Metastatic Liver Carcinoma in the Lung (tissue), 2 donors: Measurements from ENCODE around the gene FOXO1.

GRCh38 chr13:38686203-38686602, 674 bp upstream of the FREM2 start:
- PRO-cap, 2 experiments: no peak in any of the 2 experiments

DNA sequence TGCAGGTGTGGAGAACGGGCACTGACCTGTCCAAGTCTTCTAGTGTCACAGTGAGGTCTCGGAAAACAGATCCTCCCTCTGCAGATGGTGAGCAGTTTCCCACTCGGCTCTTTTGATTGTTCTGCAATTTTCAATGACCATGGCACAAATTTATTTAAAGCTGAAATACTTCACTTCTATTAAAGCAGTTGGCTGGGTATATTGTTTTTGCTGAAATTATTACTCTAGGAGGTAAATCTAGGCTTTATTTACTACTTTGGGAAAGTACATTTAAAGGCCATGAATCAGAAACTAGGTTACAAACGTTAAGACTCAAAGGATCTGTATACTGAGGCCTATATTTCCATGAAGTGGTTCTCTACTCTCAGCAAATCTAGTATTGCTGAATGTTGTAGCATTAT, 144.0 kb downstream of the STOML3 start:
- PRO-cap, 2 experiments: no peak in any of the 2 experiments

- PRO-cap, 2 experiments: no peak in any of the 2 experiments
Observed at GRCh38 chr13:39494111-39494640, 108.8 kb downstream of the LHFPL6 start.

DNA sequence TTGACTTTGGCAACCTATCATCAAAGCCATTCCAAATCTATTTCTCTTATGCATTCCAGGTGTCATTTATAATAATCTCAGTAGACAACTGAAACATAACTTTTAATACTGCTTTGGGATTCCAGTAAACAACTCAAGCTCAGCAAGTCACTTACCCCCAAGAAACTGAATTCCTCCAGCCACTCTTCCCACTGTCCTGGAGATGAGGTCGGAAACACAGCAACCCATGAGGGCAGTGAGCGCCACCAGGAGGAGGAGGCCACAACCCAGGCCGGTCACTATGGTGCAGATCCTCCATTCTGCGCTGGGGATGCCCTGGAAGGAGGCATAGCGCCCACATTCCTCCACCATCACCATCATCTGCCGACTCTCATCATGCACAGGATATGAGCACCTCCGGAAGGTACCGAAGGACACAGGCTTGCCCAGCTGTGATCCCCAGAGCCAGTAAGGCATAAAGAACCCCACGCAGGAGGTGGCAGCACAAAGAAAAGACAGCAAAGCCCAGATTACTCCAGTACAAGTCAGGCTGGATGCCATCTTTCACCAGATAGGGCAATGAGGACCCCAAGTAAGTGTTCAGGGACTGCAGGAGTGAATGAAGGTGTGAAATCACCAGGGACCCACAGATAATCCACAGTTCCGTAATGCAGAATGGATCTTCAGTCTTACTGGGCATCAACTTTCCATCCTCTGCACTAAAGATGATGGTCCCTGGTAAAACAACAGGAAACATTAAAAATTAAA, 2.1 kb downstream of the LHFPL6 start:
- PRO-cap, 2 experiments: no peak in any of the 2 experiments

- PRO-cap, 2 experiments: no peak in any of the 2 experiments
Observed at GRCh38 chr13:39692482-39693339, 37.2 kb downstream of the COG6 start.

- PRO-cap, 2 experiments: no peak in any of the 2 experiments
Observed at GRCh38 chr13:39894464-39895138, 239.1 kb downstream of the COG6 start.

DNA sequence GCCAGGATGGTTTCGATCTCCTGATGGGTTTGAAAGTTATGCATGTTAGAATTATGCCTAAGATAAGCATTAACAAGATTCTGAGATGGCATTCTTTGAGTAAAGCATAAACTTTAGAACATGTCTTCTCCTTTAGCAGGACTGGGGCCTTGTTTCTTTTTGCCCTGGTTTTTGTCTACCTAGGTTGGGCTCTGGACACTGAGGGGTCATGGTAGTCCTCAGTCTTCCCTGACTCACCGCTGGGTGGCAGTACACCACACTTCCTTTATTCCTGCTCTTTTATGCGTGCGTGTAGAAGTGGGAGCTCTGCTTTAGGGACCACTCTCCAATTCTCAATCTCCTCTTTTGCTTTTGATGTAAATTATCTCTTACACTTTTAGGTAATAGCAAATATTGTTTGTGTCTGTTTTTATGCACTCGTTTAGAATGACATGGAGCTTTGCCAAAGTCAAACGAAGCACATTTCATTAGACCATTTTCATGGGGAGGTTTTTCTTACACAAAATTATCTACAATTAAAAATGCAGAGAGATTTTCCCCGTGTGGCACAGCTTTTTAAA, 413.8 kb downstream of the COG6 start:
- PRO-cap, 2 experiments: no peak in any of the 2 experiments

DNA sequence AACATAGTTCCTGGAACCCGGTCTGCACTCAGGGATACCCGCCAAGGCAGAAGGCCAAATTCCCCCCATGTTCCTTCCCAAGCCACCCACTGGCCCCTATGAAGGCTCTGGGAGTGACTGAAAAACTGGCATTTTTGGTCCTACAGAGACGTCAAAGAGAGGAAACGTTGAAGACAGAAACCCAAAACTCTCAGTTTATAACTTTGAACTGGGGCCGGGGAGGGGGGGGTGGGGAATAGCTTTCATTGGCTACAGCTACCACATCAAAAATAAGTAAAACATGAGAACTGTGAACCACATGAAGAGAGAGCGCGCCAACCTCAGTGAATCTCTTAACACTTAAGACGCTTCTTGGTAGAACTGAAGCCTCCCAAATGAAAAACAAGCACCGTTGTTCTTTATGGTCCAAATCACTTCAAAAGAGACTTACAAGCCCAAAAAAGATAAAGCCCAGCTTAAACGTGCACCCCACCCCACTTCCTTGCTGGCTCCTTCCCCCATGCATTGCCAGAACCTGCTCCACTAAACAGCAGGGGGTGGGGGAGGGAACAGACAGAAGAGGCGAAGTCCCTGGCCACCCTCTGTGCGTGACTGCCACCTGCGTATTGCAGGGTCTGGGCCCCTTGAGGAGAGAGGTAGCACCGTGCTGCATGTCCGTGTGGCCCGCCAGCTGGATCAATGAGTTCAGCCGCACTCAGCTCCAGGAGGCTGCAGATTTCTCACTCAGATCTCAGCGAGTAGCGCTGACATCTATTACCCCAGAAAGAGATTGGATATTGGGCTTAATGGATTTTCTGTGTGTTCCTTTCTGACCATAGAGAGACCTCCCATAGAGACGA, 479.1 kb downstream of the FOXO1 start:
- PRO-cap, 2 experiments: no peak in any of the 2 experiments

DNA sequence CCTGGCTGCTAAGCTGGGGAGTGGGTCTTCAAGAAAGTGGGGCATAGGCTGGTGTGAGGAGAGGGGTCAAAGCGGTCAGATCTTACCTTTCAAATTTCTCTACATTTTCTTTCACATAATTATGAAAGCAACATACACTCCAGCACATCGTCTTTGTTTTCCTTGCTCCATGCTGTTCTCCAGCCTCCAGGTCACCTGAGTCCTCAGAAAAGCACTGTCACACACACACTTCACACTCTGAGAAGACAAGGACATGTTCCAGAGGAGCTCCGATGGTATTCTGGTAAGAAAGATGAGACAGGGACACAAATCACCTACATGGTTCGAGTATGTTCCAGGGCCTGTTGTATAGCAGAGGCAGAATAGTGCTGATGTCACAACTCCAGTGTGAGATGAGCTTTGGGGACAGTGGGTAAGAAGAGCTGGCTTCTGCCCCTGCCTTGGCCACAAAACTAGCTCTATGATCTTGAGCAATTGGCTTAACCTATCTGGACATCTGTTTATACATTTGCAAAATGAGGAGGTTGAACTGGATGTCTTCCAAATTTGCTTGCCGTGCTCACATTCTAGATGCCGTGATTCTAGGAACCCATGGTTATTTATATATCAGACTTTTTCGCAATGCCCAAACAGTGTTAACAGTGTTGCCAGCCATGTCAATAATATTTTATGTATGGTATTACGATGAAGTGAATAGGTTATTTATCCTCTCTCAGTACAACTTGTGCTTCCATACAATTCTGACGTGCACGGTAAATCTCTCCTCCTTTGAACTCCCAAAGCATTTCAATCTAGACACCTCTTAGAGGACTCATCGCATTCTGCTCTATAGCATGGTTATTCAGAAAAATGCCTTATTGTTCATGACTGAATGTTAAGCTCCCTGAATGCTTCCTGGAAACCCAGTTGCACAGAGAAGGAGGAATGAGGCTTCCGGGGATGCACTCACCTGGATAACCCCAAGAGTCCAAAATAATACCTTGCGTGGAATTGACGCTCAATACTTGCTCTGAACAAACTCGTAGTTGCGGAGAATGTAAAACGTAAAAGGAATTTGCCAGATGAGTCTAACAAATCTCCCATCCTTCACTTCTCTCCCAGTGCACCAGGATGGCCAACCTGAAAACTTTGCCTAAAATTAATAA, 316.0 kb downstream of the FOXO1 start:
- PRO-cap, 2 experiments: no peak in any of the 2 experiments

DNA sequence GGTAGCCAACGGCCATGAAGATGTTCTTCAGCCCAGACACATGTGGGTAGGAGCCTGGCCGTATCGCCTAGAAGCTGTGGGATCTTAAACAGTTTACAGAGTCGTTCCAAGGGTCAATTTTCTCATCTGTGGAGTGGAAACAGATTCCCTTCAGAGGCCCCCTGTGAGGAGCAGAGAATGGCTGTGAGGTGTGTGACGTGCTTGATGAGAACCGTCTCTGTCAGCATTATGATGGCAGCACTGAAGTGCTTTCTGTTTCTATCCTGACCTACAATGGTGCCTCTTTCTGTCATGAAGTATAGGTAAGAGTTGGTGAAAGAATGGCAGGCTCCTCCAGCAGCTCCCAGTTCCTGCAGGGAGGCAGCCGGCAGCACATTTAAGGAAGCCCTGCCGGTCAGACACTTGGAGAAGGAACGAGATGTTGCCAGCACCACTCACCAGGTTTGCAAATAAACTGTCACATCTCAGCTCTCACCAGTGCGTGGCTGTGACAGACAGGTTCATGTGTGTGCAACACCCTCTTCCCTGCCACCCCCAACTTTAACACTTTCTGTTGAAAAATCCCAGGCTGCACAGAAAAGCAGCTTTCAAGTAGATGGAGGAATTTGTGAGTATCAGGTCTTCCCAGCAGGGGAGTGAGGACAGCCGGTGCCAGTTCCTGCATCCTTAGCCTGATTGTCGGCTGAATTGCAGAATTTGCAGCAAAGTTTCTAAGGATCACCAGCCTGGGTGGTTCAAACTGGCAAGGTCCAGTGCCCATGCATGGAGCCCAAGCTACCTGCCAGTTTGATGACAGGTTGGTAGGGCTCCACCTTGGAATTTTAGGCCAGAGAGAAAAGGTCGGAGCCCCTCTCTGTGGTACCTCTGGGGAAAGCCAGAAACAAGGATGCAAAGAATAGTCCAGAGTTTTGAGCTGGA, 277.1 kb downstream of the FOXO1 start:
- PRO-cap, 2 experiments: no peak in any of the 2 experiments

GRCh38 chr13:40441144-40441734, 225.2 kb downstream of the FOXO1 start:
- PRO-cap, 2 experiments: no peak in any of the 2 experiments

- PRO-cap, 2 experiments: no peak in any of the 2 experiments
Observed at GRCh38 chr13:40606984-40607575, 59.4 kb downstream of the FOXO1 start.

- PRO-cap, 2 experiments: peak in 2 of 2 experiments; most common plus-strand start chr13:40666319 (in 1); most common minus-strand start chr13:40666586 (in 1)
Observed at GRCh38 chr13:40666168-40666707, at the start of gene FOXO1. Gene FOXO1, minus strand, starts transcription at chr13:40666641.

GRCh38 chr13:40735116-40735628, 35.8 kb downstream of the MRPS31 start:
- PRO-cap, 2 experiments: no peak in any of the 2 experiments

DNA sequence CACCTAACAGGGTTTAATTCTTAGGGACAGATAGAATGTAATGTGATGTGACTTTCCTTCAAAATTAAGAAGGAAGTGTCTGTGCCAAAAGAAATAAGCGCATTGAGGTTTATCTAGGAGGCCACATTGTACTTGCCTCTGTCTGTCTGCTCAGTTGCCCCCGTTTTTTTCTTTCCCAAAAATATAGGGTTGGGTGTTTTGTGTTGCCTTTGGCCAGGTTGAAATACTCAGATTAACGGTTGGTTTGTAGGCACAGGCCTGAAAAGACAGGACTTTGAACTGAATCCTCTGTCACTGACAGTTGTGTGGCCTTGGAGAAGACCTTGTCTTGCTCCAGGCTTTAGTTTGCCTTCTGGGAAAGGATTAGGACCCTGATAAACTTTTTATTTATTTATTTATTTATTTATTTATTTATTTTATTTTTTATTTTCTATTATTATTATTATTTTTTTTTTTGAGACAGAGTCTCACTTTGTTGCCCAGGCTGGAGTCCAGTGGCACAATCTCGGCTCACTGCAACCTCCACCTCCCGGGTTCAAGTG, 1.6 kb downstream of the SLC25A15 start:
- PRO-cap, 2 experiments: no peak in any of the 2 experiments

DNA sequence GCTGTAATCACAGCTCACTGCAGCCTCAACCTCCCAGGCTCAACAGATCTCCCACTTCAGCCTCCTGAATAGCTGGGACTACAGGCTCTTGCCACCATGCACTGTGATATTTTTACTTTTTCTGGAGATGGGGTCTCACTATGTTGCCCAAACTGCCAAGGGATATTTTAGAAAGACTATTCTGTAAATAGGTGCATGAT, 90.6 kb downstream of the ELF1 start:
- PRO-cap, 2 experiments: no peak in any of the 2 experiments

GRCh38 chr13:40944224-40944993, 74.7 kb downstream of the ELF1 start:
- PRO-cap, 2 experiments: no peak in any of the 2 experiments

GRCh38 chr13:40946174-40947052, 72.7 kb downstream of the ELF1 start:
- PRO-cap, 2 experiments: no peak in any of the 2 experiments

- PRO-cap, 2 experiments: no peak in any of the 2 experiments
Observed at GRCh38 chr13:40954797-40955283, 64.3 kb downstream of the ELF1 start.

- PRO-cap, 2 experiments: no peak in any of the 2 experiments
Observed at GRCh38 chr13:40978675-40979270, 40.3 kb downstream of the ELF1 start.